Upper lobe of left lung (tissue), 5 donors: ENCODE measurements around the gene ZBTB24.

GRCh38 chr6:106765780-106766823 lies 136.7 kb downstream of the QRSL1 start:
- PRO-cap, 2 experiments = no peak in any of the 2 experiments
- RAMPAGE, long total RNA, 4 experiments = no peak in any of the 4 experiments

- PRO-cap, 2 experiments = no peak in any of the 2 experiments
- RAMPAGE, long total RNA, 4 experiments = no peak in any of the 4 experiments
Observed at GRCh38 chr6:106886799-106887340, 87.7 kb downstream of the CD24 start.

- PRO-cap, 2 experiments = no peak in any of the 2 experiments
- RAMPAGE, long total RNA, 4 experiments = no peak in any of the 4 experiments
Observed at GRCh38 chr6:106973617-106974343, 749 bp downstream of the CD24 start.

DNA sequence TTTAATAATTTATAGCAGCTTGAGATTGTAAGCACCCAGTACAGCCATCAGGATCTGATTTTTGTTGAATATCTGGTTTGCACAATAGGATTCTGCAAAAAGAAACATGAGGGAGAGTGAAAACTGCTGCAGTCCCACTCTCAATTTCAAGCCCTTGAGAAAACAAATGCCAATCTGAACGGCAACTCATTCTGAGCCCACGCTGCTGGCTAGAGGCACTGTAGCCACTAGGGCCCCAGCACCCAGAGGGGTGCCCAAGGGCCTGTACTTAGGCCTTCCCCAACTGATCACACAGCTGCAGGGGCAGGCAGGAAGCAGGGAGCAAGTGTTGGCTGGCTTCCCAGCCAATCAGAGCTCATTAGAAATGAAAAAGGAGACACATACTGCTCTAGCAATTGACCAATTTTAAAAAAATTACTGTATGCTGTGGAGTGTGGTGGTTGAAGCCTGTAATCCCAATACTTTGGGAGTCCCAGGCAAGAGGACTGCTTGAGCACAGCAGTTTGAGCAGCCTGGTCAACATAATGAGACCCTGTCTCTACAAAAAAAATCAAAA lies 3.6 kb upstream of the BEND3 start:
- PRO-cap, 2 experiments = no peak in any of the 2 experiments
- RAMPAGE, long total RNA, 4 experiments = no peak in any of the 4 experiments

DNA sequence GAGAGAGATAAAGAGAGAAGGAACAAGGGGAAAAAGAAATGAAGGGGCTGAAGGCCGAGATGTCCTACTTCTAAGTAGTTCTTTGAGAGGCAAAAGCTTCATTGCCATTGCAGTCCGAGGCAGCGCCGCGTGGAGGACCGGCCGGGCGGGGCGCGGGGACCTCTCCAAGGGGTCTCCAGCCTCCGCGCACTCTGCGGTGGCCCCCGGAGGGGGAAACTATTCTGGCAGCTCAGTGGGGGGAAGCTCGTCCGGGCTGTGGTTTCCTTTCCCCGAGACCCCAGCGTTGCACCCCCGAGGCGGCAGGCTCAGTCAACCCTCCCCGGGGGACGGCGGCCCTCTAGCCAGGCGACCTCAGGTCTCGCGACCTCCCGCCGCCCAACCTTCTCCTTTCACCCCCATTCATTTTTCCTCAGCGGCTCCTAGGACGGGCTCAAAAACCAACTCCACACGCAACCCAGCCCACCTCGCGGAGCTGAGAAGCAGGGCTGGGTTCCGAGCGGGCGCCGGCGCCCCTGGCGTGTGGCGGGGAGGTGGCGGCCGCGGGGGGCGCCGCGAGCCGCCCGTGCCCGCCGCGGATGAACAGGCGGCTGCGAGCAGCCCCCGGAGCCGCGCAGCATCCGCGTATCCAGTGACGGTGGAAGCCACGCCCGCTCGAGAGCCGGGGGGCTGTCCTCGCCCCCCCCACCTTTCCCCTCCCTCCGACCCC lies 445 bp upstream of the SOBP start:
- PRO-cap, 2 experiments = peak in 2 of 2 experiments; most common minus-strand start position 577 of the sequence (in 1)
- RAMPAGE, long total RNA, 4 experiments = no peak in any of the 4 experiments

GRCh38 chr6:107550260-107551052 lies 60.5 kb downstream of the SOBP start:
- PRO-cap, 2 experiments = no peak in any of the 2 experiments
- RAMPAGE, long total RNA, 4 experiments = no peak in any of the 4 experiments

DNA sequence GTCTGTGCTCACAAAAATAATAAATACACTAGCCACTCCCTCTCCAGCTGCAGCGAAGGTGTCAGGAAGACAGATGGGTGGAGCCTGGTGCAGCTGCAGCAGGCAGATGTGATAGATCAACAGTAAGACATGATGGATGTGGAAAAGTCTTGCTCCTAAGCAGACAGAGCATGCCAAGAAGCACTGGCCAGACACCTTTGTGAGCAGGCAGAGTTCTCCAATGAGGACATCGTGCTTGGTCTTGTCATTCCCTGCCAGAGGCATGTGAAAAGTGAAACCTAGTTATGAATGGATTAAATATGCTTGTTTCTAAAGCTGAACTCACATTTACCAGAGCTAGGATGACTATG lies 111.4 kb downstream of the SCML4 start:
- PRO-cap, 2 experiments = no peak in any of the 2 experiments
- RAMPAGE, long total RNA, 4 experiments = no peak in any of the 4 experiments

- PRO-cap, 2 experiments = no peak in any of the 2 experiments
- RAMPAGE, long total RNA, 4 experiments = no peak in any of the 4 experiments
Observed at GRCh38 chr6:107902786-107903052, 55.3 kb downstream of the SEC63 start.

DNA sequence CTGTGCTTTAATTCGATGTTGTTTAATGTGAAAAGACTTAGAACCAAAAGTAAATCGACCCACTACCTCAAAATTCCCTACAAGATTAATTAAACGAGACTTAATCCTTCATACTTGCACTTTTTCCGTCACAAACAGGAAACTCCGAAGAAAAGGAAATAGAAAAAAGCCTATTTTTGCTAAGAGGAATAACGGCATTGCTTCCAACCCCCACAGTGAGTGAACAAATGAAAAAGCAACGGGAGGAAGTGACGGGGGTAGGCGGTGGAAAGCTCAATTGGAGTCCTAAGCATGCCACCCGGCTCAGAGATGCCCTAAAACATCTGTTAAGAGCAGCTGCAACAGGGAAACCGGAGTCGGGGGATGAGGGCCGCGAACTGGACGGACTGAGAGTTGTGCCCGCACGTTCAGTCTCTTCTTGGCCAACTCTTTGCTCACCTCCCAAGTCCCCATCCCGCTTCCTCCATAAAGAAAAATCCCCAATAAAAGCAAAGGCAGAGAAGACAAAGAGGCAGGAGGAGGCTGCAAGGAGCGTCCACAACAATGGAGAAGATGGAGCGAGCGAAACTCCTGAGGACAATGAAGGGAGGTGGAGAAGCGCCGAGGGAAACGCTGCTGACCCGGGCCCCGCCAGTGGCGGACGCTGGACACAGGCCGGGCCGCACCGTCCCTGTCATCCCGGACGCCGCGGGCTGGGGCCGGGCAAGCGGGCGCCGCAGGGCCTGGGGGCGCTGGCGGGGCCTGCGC lies 727 bp downstream of the SEC63 start:
- PRO-cap, 2 experiments = peak in 2 of 2 experiments; most common plus-strand start position 353 of the sequence (in 1); most common minus-strand start position 221 of the sequence (in 1)
- RAMPAGE, long total RNA, 4 experiments = no peak in any of the 4 experiments

DNA sequence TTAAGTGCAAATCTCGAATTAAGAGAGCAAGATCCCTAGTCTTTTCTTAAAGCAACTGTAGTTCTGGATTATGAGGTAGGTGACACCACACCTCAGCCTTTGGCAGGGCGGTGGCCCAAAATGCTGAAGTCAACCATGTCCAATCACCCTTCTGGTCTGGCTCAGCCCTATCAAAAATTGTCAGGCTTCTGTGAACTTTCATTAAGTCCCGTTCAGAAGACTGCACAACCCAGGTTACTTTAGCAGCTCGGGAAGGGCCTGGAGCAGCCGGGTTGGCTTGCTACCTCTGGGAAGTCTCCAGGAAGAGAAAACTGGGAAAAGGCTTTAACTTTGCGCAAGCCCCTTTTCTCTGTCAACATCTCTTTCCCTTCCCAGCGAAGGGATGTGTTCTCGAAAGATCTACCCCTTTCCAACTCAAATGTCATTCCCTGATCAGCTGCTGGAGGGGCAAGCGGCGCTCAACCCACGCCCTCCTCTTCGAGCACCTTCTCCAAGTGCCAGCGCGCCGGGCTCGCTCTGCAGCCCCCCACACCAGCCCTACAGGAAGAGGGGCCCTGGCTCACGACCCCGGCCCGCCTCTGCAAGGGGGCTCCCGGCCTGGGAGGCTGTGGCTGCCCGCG lies 669 bp downstream of the SNX3 start:
- PRO-cap, 2 experiments = peak in 2 of 2 experiments; most common plus-strand start position 424 of the sequence (in 2); most common minus-strand start position 365 of the sequence (in 1)
- RAMPAGE, long total RNA, 4 experiments = start-site peak on the plus strand in 1 of 4 experiments, centred at position 234 of the sequence, 5 reads per replicate

DNA sequence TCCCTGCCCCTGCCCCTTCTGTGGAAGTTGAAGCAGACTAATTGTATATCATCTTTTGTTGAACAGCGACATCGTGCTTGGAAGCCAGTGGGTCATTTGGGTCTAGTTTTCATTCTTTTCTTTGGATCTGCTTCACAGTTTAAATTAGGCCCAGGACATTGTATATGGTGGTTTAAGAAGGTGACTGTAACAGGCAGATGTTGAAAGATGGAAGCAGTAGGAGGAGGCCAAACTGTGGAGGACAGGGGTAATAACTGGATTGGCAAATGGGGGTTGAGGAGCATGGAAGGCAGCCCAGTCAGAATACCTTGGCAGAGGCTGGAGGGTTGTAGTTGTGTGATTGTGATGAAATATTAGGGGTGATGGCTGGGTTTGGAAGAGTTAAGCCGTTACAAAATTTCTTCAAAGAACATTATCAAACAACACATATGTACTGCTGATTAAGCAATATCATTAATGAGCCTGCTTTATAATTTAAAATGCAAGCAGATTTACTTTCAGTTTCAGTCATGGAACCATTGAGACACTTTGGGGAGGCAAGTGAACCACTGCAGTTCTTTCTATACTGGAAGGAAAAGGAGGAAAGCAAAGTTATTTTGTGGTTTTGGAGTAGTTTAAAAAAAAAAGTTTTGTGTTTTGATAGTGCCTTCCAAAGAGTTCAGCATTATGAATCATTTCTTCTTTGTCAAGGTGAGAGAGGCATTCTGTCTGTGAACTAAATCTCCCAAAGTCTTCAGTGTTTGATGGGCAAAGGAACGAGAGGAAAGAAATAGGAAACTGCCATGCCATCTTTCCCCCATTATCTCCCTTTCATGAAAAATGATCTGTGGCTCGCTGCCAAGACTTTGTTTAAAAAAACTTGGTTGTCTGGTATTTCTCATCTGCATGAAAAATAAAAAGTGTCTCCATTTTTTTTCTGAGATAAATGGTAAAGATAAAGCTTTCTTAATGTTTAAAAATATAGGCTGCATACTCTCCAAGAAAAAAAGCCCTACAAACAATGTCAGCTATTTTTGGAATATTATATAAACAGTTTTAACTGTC lies 20.7 kb downstream of the FOXO3 start:
- PRO-cap, 2 experiments = no peak in any of the 2 experiments
- RAMPAGE, long total RNA, 4 experiments = start-site peak on the plus strand in 1 of 4 experiments, centred at position 100 of the sequence, 22 reads per replicate

GRCh38 chr6:108585912-108586292 lies 25.2 kb downstream of the FOXO3 start:
- PRO-cap, 2 experiments = no peak in any of the 2 experiments
- RAMPAGE, long total RNA, 4 experiments = no peak in any of the 4 experiments

GRCh38 chr6:108684914-108685956 lies 124.5 kb downstream of the FOXO3 start:
- PRO-cap, 2 experiments = no peak in any of the 2 experiments
- RAMPAGE, long total RNA, 4 experiments = no peak in any of the 4 experiments

DNA sequence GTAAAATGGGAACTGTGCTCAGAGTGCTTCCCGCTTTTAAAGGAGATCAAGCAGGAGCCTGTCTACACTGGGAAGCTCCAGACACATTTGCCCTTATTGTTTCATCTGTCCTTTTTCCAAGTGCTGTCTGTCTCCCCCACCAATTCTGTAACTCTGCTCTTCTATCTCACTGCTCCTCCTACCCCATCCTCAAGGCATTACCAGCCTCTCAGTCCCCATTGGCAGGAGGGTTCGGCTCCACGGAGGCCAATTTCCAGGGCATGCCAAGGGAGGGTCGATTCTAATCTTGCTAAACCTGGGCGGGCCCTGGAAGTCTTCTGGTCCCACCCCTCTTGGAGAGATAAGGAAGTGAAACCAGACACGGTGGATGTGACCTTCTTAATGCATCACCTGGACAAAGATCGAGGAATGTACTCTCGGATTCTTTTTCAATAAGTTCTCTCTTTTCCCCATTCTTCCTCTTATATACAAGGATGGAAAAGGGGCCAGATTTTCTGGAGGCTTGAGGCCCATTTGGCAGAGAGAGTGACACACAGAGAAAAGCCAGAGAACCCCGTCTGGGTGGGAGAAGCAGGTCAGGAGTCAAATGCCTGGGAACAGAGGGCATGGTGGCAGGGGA lies 112.3 kb upstream of the ARMC2 start:
- PRO-cap, 2 experiments = no peak in any of the 2 experiments
- RAMPAGE, long total RNA, 4 experiments = no peak in any of the 4 experiments

- PRO-cap, 2 experiments = peak in 1 of 2 experiments; most common plus-strand start chr6:108944972 (in 1)
- RAMPAGE, long total RNA, 4 experiments = no peak in any of the 4 experiments
Observed at GRCh38 chr6:108944634-108945381, 96.6 kb downstream of the ARMC2 start.

DNA sequence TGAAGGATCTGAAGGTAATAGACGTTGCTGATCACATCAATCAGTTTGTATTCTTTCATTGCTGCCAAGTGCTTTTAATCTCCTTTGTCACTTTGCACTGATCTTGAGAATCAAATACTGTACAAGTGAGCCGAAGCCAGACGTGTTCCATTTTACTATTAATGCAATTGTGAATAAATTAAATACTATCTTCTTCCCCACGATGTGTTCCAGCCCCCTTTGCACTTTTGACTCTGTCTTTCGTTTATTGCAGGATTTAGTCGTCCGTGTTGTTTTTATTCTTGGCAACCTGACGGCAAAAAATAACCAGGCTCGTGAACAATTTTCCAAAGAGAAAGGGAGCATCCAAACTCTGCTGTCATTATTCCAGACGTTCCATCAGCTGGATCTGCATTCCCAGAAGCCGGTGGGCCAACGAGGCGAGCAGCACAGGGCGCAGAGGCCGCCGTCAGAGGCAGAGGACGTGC lies 104.6 kb downstream of the ARMC2 start:
- PRO-cap, 2 experiments = peak in 1 of 2 experiments; most common plus-strand start position 399 of the sequence (in 1)
- RAMPAGE, long total RNA, 4 experiments = no peak in any of the 4 experiments

GRCh38 chr6:108966717-108967582 lies 118.7 kb downstream of the ARMC2 start:
- PRO-cap, 2 experiments = peak in 1 of 2 experiments; most common minus-strand start chr6:108967193 (in 1)
- RAMPAGE, long total RNA, 4 experiments = no peak in any of the 4 experiments

GRCh38 chr6:109019870-109020367 lies 74.7 kb downstream of the SESN1 start:
- PRO-cap, 2 experiments = no peak in any of the 2 experiments
- RAMPAGE, long total RNA, 4 experiments = no peak in any of the 4 experiments

DNA sequence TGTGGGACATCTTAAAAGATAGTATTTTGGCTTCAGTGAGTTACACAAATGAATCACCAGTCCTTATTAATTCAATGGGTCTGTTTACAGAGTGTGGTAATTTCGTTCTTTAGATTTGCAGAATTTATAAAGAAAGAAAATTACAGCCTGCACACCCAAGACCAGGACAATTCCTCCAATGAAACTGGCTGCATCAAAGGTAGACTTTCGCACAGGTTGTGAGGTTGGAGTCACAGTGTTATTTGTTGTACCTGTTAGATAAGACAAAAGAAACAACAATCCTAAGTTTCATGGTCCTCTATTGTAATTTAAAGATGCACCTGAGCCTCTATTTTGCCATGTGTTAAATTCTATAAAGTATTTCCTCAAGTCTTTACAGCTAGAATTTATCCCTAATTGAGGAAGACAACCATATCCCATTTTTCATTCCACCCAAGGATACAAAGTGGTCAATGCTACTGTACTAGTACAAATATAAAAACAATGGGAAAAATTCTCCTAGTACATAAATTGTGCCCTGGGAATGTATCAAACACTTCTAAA lies 13.4 kb downstream of the CD164 start:
- PRO-cap, 2 experiments = no peak in any of the 2 experiments
- RAMPAGE, long total RNA, 4 experiments = no peak in any of the 4 experiments

DNA sequence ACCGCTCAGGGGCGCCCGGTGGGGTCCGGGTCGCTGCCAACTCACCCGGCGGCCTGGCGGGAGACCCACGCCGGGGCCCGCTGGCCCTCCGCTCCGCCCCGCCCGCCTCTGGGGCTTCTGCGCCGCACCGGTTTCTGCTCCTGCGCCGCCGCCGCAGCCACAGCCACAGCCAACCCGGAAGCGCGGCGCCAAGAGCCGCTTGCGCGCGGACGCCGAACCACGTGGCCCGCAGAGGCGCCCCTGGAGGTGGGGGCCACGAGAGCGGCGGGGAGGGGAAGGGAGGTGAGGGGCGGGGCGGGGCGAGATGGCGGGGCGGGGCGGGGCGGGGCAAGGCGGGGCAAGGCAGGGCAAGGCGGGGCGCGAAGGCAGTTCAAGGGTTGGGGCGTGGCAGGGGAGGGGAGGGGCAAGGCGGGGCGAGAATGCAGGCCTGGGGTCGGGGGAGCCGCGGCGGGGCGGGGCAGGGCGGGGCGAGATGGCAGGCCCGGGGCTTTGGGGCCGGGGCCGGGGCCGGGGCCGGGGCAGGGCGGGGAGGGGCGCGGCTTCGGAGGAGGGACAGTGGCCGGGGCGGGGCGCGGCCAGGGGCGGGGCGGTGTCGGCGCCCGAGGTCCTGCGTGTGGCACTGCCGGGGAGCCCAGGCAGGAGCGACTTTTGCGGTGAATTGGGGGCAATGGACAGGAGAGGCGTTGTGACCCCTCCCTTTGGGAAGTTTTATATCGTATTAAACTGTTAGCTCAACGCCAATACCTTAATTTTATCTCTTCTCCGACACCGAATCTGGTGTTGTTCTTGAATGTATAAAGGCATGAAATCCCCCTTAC lies at the start of gene ZBTB24:
TSS of gene ZBTB24 (minus strand) at position 167 of the 818 bp plus-strand sequence.
- PRO-cap, 2 experiments = peak in 2 of 2 experiments; most common plus-strand start position 330 of the sequence (in 1); most common minus-strand start position 110 of the sequence (in 2)
- RAMPAGE, long total RNA, 4 experiments = start-site peak on the minus strand in 3 of 4 experiments, centred at positions 129 to 138 of the sequence, 22 to 224 reads per replicate